Choroid plexus epithelial cell (primary cell): Measurements from ENCODE around the gene H3-5.

- RRBS: no CpG with 5 or more reads among the region's 4 CpGs
Observed at GRCh38 chr12:27802315-27802851, 22.3 kb upstream of the MANSC4 start.

- RRBS: 2% methylated on average over 44 of the region's 100 CpGs
Observed at GRCh38 chr12:27969663-27970695, 2.6 kb downstream of the PTHLH start.

- RRBS: no CpG with 5 or more reads among the region's 1 CpG
Observed at GRCh38 chr12:28185908-28186290, 4.4 kb upstream of the CCDC91 start.

- RRBS: no CpG with 5 or more reads among the region's 3 CpGs
Observed at GRCh38 chr12:28391122-28391670, 200.9 kb downstream of the CCDC91 start.

GRCh38 chr12:29170728-29171046, 21.6 kb downstream of the FAR2 start:
- RRBS: no CpG with 5 or more reads among the region's 5 CpGs

DNA sequence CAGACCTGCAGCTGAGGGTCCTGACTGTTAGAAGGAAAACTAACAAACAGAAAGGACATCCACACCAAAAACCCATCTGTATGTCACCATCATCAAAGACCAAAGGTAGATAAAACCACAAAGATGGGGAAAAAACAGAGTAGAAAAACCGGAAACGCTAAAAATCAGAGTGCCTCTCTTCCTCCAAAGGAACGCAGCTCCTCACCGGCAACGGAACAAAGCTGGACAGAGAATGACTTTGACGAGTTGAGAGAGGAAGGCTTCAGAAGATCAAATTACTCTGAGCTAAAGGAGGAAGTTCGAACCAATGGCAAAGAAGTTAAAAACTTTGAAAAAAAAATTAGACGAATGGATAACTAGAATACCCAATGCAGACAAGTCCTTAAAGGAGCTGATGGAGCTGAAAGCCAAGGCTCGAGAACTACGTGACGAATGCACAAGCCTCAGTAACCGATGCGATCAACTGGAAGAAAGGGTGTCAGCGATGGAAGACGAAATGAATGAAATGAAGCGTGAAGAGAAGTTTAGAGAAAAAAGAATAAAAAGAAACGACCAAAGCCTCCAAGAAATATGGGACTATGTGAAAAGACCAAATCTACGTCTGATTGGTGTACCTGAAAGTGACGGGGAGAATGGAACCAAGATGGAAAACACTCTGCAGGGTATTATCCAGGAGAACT, 57.2 kb downstream of the ERGIC2 start:
- RRBS: no CpG with 5 or more reads among the region's 19 CpGs

DNA sequence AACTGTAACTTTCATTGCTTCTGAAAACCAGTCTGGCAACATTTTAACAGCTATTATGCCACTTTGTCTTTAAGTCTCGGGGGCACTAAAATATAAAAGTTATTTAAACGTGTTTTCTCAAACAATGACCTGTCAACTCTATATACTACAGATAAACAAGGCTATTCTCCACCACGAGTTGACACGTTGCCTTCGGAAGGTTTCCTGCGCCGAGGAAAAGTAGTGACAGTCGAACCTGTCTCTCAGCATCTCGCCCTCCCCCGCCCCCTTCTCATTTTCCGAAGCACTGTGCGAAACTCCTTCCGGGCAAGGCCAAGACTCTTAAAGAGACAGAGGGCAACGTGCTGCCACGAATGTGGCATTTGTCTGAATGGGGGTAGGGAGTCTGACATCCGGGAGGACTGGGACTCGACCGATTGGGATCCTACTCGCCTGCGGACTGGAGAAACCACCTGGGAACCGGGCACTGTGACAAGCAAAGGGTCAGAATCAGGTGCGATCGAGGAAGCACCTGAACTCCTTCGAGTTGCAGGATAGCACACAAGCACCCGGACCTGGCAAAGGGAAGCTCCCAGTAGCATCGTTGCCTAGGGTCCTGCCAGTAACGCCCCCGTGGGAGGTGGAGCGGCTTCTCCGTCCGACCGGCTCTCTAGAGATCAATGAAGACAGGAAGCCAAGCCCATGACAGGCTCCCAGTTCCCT, 481 bp downstream of the ERGIC2 start:
- RRBS: 1% methylated on average over 15 of the region's 32 CpGs

DNA sequence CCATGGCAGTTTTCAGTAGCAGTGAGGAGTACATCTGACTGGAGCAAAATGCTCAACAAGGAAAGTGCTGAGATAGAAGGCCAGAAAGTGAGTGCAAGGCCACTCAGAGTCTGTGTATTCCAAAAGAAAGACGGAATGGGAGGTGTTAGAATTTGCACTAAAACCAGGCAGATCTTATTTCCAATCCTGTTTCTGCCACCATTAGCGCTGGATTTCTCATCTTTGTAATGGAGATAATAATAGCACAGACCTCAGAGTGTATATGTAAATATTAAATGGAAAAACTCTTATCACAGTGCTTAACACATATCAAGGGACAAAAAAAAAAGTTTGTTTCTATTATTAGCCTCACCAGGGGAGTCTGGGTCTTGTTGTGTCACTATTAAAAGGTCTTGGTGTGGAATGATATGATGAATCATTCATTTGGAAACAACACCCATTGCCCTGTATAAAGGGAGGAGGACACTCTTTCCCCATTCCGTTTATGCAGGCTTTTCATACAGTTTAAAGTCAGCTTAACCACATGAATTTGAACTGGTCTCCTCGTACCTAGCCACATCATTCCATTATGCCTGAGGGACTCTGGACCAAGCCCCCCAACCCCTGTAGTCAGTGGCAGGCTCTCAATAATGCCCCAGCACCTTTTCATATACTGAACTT, 349.6 kb downstream of the IPO8 start:
- RRBS: no CpG with 5 or more reads among the region's 4 CpGs

DNA sequence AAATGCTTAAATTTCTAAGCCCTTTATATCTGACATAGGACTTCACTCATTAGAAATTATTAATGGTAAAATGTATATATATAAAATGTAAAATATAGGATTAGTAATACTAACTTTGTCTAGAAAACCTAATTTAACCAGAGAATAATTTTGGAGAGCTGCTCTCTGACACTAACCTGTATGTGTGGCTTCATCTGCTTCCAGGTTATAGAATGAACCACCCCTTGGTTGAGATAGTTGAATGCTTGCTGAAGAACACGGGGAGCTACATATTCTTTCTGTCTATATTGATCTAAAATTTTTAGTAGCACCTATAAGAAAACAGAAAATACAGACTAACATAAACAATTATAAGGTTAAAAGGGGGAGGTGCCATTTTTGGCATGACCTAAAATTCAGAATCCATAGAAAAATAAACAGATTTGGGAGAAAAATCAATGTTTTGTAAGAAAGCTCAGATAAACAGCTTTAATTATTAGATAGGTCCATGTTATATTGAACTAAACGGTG, 24.8 kb downstream of the IPO8 start:
- RRBS: no CpG with 5 or more reads among the region's 2 CpGs

DNA sequence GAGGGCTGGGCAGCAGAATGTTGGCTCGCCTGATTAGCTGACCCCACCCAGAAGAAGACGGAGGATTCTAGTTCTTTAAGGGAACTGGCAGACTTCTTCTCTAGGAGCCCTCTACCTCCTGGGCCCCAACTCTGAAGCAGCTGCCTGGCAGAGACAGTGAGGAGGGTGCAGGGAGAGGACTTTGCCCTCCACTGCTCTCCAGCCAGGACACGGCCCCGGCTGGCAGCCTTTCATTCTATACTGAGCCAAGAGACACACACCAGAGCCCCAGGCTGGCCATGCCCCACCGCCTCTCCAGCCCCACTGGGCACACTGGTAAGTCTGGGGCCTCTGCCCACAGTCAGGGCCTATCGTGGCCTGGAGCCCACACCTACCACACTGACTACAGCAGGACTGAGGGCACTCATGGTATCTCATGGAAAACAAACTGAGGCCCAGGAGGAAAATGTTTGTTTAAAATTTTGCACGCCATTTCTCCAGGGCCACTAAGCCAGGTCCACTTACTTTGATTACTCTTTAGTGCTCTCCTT, 96.5 kb downstream of the SINHCAF start:
- RRBS: no CpG with 5 or more reads among the region's 7 CpGs

DNA sequence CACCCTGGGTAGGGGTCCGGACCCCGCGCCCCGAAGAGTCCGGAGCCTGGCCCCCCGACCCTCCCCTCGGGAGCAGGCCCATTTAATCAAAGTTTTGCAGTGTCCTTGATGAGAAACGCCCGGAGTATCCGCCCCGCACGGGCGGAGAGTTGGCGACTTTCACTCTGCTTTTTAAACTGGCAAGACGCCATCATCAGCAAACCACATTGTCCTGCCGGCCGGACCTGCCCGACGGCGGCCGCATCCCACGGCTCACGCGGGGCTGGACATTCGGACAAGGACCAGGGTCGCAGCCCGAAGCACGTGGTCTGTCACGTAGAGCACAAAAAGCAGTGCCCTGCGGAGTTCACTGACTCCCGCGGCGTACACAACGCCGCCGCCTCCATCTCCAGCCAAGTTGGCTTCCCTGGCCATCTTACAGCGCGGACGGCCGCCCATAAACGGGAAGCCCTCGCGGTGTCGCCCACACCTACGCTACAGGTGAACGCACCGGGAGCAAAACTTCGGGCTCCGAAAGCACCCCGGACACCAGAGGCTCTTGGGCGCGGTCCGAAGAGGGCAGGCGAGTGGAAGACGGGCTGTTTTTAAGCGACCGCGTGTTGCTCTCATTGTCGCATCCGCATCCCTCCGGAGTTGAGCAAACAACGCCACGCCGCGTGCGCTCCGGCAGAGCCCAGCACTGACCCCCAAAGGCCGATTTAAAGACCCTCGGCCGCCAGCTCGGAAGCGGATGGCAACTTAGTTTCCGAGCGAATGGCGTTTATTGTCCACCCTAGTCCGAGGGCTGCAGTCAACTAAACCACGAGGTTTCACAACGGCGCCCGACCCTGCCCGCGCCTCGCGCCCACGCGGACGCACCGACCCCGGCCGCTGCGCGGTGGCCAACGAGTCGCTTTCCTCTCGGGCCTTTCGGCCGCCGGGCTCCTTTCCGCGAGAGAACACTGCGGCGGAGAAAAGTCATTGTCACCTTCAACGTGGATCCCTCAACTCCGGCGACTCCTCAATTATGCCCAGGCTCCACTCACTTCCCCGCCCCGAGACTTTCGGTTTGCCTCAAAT, 885 bp downstream of the SINHCAF start:
- RRBS: 1% methylated on average over 42 of the region's 108 CpGs

- RRBS: no CpG with 5 or more reads among the region's 6 CpGs
Observed at GRCh38 chr12:31506931-31507373, 84.0 kb downstream of the DENND5B start.

GRCh38 chr12:31518587-31519280, 72.2 kb downstream of the DENND5B start:
- RRBS: no CpG with 5 or more reads among the region's 4 CpGs

GRCh38 chr12:31591370-31592220, 659 bp upstream of the DENND5B start:
- RRBS: no CpG with 5 or more reads among the region's 20 CpGs

DNA sequence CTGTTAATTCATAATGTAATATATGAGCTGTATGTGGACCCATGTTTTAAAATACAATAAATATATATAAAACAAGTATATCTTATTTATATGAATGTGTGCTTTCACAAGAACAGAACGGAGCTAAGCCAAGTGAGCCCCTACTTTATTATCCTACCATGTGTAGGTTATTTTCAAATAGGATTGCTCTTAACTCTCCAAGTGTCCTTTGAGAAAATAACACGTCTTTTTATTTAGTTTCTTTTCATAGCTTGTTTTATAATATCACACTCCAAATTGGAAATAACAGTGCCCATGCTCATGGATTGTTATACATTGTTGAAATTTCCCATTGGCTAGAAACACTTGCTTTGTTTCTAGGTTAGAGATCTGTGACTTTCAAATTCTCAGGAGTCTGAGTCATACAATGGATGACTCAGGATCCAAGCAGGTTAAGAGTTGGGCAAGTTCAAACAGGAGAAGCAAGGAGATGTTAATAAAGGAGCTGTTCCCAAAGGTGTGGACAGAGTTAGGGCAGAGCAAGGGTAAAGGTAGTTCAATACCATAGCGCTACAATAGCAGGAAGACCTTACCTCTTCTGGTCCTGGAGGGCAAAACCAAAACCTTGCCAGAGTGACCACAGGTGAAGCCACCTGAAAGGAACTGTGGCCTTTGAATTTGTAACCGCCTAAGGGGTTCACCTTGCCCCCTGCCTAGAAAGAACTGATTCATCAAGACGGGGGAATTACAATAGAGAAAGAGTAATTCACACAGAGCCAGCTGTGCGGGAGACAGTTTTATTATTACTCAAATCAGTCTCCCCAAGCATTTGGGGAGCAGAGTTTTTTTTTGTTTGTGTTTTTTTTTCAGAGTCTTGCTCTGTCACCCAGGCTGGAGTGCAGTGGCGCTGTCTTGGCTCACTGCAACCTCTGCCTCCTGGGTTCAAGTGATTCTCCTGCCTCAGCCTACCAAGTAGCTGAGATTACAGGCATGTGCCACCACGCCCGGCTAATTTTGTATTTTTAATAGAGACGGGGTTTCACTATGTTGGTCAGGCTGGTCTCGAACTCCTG, 4.2 kb upstream of the AMN1 start:
- RRBS: no CpG with 5 or more reads among the region's 11 CpGs

DNA sequence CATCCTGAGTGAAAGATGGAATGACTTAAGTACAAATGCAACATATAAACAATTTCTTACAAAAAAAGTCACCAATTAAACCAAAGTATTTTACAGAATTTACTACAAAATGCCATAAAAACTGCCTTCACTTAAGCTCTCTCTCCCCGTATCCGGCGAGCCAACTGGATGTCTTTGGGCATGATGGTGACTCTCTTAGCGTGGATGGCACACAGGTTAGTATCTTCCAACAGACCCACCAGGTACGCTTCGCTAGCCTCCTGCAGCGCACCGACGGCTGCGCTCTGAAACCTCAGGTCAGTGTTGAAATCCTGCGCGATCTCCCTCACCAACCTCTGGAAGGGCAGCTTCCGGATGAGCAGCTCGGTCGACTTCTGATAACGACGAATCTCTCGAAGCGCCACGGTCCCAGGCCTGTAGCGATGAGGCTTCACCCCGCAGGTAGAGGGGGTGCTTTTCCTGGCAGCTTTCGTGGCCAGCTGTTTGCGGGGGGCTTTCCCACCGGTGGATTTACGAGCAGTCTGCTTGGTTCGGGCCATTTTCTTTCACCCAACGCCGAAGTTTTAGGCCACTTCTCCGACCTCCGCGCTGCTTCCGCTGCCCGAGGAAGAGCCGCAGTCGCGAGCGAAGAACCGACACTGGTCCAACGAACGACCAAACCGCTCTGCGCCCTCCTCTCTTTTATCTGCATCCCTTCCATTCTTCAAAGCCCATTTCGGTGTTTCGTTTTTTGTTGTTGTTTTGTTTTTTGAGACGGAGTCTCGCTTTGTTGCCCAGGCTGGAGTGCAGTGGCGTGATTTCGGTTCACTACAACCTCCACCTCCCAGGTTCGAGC, at the start of gene H3-5:
TSS of gene H3-5 (minus strand) at position 671 of the 835 bp plus-strand sequence.
- RRBS: no CpG with 5 or more reads among the region's 50 CpGs

DNA sequence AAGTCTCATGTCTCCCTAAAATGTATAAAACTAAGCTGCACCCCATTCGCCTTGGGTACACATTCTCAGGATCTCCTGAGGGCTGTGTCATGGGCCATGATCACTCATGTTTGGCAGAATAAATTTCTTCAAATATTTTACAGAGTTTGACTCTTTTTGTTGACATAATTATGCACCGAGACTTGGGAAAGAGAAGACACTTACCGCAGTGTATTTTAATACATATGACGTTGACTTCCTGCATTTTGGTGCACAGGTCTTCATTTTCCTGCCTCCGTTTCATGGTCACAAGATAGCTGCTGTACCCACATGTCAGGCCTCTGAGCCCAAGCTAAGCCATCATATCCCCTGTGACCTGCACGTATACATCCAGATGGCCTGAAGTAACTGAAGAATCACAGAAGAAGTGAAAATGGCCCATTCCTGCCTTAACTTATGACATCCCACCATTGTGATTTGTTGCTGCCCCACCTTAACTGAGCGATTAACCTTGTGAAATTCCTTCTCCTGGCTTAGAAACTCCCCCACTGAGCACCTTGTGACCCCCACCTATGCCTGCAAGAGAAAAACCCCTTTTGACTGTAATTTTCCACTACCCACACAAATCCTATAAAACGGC, 14.9 kb upstream of the H3-5 start:
- RRBS: no CpG with 5 or more reads among the region's 8 CpGs

DNA sequence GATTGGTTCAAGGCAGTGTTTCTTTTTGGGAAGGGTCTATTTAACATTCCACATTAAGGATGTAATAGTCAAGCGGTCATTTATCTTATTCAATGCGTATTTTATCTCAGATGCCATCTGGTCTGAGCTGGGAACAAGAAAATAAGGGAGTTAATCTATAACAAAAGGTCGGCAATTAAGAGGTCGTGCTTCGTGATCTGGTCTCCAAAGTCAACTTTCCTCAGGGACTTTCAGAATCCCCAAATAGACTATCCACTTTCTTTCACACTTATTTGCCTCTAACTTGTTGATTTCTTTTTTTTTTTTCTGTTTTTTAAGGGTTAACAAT, 573 bp upstream of the RESF1 start:
- RRBS: no CpG with 5 or more reads among the region's 5 CpGs

DNA sequence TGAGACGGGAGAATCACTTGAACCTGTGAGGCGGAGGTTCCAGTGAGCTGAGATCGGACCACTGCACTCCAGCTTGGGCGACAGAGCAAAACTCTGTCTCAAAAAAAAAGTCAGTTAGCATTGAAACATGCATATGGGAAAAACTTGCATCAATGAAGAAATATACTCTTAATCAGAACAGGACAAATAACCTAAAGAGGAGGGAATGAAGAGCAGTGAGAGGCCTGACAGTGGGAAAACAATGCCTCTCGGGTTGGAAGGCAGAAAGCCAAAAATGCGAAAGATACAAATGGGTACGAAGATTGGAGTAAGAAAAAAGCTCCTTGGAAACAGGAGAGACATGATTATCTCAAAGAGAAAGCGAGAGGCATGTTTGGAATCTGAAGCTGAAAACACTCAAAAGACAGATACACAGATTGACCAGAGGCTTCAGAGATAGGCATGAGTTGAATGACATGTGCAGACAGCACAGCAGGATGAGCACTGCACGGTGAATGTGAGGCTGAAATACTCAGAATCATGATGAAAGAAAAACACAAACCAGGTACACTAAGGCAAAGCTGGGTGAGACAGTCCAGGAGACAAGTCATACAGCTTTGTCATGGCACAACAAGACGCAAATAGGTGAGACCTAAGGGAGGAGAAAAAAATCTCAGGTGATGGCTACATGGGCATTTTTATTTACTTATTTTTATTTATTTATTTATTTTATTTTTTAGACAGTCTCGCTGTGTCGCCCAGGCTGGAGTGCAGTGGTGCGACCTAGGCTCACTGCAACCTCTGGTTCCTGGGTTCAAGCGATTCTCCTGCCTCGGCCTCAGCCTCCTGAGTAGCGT, 30.8 kb downstream of the RESF1 start:
- RRBS: no CpG with 5 or more reads among the region's 16 CpGs